Measurements from ENCODE around the gene ASAP2.

DNA sequence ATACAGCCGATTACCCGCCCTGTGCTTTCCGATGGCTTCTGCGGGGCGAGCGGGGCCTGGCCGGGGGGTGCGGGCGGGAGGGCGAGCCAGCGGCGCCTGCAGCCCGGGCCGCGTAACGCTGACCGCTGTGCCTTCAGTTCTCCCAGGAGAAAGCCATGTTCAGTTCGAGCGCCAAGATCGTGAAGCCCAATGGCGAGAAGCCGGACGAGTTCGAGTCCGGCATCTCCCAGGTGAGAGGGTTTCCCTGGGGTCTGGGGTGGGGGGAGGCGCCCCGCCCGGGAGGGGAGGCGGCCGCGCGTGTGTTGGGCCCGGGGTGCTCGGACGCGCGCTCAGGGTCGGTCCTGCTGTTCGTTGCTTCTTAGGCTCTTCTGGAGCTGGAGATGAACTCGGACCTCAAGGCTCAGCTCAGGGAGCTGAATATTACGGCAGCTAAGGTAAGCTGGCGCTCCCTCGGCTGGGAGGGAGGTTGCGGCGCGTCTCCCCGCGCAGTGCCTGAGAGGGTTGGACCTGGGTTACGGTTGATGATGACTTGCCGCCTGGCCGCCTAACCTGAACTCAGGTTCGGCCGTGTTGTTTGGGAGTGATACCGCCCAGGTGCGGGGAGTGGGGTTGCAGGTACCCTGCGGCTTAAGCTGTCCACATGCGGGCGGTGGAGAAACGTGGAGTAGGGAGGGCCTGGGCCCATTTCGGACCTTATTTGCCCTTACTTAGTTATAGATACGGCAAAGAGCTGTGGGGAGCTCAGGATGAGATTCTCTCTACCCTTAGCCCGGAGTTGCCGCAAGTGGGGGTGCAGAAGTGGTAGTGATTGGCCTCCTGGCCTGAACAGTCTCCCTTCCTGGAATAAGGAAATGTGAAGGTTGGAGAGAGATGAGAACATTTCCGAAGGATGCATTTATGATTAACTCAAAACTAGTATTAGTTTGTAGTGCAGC lies 662 bp downstream of the RPS7 start:
- PRO-cap: bidirectional peak, plus-strand start at position 447 of the sequence, minus-strand start at position 370 of the sequence; bidirectional peak, plus-strand start at position 710 of the sequence, minus-strand start at position 557 of the sequence

GRCh38 chr2:3587216-3587869 lies 7.6 kb upstream of the COLEC11 start:
- PRO-cap: no peak

DNA sequence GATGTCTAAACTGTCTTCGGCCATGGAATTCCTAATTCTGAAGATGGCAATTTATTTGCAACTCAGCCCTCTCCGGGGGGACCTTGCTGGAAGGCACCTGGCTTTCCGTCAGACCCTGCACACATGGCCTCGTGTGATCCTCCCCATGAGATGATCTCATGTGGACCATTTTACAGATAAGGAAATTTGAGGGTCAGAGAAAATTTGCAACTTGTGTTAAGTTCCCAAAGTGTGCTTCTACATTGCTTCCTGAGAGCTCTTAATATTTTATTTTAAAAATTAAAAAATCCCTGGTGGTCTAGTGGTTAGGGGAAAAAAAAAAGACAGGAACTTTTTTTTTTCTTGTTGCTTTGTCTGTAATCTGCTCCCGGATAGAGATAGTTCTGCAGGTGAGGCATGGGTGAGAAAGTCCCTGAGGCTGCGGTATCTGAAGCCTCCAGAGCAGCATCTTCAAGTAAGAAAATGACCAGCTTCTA lies 9.8 kb downstream of the COLEC11 start:
- PRO-cap: no peak

DNA sequence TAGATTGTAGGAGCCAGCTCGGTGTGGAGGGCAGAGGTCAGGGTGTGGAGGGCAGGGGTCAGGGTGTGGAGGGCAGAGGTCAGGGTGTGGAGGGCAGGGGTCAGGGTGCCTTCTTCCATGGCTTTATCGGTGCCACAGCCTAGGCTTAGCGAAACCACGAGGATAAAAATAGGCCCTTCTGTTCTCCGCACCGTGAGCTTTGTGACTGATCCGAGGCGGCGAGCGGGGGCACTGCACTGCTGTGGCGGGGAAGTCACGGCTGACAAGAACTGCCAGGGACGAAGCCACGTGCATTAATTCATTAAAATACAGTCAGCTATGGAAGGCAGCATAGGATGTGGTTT lies 1.3 kb upstream of the ALLC start:
- PRO-cap: no peak

- PRO-cap: unidirectional peak, minus-strand start at chr2:5520893
These were observed 171.7 kb upstream of the SOX11 start for GRCh38 chr2:5520326-5521054.

DNA sequence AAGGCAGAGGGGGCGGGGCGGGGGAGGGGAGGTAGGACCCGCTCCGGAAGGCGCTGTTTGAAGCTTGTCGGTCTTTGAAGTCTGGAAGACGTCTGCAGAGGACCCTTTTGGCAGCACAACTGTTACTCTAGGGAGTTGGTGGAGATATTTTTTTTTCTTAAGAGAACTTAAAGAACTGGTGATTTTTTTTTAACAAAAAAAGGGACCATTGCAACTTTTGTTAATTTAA lies 2.2 kb downstream of the SOX11 start:
- PRO-cap: no peak

DNA sequence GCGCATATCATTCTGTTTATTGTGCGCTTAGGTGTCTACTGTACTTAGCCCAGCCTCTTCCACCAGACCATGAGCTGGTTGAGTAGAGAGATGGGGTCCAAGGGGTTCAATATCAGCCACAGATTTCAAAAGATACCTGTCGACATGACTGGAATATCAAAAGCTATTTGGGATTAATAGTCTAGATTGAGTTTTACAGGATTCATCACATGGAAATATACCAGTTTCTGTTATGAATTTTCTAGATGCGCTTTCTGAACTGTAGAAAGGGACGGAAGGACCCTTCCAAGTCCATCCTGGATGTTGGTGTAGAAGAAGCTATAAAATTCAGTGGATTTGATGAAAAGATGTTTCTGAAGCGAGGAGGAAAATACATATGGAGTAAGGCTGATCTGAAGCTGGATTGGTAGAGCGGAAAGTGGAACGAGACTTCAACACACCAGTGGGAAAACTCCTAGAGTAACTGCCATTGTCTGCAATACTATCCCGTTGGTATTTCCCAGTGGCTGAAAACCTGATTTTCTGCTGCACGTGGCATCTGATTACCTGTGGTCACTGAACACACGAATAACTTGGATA lies 18.0 kb downstream of the RSAD2 start:
- PRO-cap: no peak

DNA sequence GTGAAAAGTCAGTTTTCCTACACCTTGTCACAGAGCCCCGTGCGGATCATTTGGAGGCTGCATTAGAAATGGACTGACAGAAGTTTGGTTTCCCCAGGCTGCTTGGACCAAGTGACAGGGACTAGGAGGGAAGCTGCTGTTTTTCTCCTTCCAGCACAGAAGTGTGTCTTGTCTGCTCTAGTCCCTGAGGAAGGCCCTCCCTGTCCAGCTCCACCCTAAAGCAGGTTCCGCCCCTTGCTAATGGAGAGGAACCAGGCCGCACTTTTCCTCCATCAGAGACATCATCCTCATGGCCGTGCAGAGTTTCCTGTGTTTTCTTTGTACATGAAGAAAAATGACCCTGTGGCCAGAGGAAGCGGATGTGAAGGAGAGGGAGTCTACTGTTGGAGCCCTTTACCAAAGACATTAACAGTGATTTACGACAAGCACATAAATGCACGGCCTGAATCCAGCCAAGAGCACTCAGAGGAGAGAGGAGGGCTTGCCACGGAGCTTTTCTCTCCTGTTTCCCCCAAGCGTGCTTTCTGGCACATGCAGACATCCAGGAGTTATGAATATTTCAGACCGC lies 109.5 kb downstream of the RNF144A start:
- PRO-cap: no peak

- PRO-cap: no peak
These were observed 547.3 kb upstream of the ID2 start for GRCh38 chr2:8134507-8134945.

GRCh38 chr2:8681718-8681986 lies 204 bp upstream of the ID2 start:
- PRO-cap: no peak

GRCh38 chr2:8685528-8686346 lies 3.9 kb downstream of the ID2 start:
- PRO-cap: bidirectional peak, plus-strand start at chr2:8685703, minus-strand start at chr2:8685603

- PRO-cap: no peak
These were observed 49.7 kb downstream of the ID2 start for GRCh38 chr2:8731398-8732022.

DNA sequence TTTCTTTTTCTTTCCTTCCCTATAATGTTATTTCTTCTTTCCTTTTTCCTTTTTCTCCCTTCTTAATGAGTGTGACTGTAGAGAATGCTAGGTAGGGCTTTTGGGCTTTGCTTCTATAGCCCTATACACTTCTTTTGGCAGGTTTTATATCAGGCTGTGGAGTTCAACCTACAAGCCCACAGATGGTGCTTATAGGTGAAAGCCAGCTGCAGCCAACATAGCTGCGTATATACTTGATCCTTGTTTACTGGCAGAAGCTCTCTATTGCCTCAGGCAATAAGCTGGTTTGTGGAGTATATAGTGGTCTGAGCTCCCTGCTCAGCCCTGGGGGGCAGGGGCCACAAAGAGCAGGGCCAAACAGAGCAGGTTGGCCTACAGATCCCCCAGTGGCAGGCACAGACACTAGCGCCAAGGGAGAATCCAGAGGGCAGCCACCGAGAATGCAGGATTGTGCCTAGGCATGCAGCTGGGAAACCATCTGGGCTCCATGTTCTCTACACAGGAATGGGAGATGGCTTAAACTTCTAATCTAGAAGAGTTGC lies 49.3 kb downstream of the MBOAT2 start:
- PRO-cap: no peak

DNA sequence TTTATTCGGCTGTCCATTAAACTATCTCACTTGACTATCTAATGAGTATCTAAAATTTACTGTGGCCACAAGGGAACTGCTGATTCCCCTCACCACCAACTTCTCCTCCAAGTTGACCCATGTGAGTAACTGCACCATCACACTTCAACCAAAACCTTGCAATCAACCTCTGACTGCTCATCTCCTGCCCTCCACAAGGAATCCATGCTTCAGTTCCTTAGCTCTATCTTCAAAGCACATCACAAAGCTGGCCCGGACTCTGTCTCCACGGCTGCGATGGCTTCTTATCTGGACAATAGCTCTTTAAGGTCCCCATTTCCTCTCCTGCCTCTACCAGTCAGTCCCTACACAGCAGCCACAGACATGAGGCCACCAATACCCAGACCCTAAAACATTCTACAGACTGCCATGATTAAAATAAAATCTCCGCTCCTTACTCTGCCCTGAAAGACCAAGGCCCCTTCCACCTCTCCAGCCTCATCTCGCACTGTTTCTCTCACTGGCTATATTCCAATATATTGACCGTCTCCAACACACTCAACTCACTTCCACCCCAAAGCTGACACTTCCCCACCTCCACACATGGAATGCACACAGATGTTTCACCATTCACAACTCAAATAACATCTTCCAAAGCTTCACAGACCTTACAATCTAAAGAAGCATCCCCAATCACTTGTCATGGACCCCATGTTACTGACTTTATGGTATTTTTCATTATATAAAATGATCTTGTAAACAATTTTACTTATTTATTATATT lies 25.6 kb downstream of the MBOAT2 start:
- PRO-cap: no peak

DNA sequence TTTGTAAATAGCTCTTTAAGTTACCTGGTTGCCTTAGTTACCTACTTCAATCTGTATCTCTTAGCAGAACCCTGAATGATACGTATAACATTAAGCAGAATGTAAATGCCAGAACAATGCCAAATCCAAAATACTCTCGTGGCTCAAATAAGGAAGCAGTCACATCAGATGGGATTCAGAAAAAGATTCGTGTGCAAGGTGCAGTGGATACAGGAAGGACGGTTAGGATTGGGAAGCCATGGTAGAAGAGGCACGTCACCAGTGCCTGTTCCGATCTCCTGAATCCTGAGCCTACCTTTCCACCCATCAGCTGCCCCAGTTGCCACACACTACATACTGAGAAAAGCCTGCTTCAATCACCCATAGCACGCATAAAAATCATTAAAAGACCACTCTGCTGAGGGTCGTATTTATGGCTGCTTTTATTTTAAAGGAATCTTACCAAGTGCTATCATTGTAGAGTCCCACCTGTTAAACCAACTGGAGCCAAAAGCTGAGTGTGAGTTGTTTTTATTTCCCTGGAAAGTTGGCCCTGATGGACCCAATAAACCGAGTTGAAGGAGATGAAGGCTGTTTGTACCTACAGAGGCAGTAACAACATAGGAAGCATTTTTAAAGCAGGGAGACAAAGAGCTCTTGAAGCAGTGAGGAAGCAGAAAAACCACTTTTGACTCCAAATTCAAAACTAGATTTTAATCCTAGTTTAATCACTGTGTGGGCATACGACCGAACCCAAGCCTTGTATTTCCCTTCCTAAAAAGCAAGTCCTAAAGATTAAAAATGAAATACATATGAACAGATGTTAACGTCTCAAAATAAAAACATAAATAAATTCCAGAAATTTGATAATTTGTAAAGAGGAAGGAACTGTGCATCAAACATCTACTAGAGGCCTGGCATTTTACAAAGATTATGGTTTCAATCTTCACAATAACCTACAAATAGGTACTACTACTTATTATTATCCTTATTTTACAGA lies 6.4 kb downstream of the MBOAT2 start:
- PRO-cap: no peak

DNA sequence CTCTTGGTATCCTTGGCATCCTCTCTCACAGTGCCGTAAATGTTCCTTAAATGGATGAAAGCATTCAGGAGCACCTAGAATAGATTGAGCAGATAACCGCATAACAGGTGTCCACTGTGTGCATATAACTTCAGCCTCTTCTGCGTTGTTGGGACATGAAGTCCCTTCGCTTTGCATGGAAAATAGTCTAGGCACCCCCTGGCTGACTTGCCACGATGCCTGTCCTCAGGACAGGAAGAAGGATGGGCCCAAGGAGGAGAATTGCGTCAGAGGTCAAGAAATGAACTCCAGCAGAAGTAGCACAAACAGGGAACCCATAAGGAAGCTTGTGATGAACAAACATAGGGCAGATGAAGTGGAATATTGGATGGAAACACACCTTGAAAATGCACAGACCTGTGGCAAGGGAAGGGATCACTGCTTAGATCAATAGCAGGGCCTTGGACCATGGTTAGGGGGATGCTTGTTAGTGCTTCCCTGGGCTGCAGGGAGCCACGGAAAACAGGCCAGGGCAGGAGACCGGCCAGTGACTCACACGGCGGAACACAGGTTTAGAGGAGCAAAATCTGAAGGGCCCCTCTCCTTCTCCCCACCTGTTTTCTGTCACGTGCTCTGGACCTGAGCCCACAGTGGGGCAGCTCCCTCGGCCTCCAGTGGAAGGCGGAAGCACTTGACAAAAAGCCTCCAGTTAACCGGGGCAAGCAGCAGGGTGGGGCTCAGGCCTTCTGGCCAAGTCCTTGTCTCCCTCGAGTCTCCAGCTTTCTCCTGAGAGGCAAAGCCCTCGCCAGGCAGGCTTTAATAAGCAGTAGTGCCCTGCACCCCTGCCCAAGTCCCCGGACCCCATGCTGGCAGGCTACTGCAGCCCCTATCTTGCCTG lies 99.2 kb upstream of the ASAP2 start:
- PRO-cap: no peak

- PRO-cap: no peak
These were observed 37.8 kb upstream of the ASAP2 start for GRCh38 chr2:9168915-9169178.

DNA sequence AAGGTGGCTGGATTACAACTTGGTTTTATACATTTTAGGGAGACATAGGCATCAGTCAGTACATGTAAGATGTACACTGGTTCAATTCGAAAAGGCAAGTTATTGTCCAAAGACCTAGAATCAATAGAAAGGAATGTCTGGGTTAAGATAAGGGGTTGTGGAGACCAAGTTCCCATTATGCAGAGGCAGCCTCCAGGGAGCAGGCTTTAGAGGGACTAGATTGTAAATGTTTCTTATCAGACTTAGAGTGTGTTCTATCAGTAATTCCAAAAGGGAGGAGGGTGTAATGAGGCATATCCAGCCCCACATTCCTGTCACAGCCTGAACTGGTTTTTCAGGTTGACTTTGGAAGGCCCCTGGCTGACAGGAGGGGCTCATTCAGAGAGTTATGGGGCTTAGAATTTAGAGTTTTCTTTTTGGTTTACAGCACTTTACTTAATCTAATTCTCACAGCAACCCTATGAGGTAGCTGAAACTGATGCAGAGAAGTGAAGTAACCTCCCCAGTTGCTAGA lies 28.3 kb upstream of the ASAP2 start:
- PRO-cap: no peak

- PRO-cap: unidirectional peak, plus-strand start at chr2:9206301; bidirectional peak, plus-strand start at chr2:9206391, minus-strand start at chr2:9206440; bidirectional peak, plus-strand start at chr2:9206591, minus-strand start at chr2:9206648; bidirectional peak, plus-strand start at chr2:9206812, minus-strand start at chr2:9206852
These were observed at the start of gene ASAP2 for GRCh38 chr2:9206025-9206932. Gene ASAP2 (plus strand): TSS chr2:9206812.

DNA sequence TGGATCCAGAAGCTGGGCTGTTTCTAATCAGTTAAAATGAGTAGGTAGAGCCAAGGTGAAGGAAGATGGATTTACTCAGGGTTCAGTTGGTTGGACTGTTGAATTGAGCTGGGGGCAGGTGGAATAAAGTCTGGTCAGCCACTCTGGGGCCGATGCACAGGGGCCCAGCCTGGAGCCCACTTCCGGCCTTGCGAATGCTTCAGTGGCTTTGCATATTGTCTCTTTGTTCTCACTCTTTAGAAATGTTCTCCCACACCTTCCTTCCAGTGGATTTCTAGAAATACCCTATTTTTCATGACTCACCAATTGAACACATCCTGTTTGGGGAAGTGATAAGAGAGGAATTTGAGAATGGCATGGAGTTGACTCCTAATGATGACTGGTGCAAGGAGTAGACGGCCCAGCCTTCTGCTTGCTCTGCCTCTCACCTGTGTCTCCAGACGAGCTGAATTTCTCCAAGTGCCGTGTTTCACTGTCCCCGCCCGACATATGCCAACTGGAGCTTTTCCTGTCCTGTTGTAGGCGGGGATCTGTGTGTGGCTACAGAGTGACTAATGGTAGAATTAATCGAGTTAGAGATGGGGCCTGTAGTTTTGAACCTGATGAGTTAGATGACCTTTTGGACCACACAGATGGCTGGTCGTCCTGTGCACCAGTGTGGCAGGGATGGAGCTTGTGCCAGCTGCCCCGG lies 28.2 kb downstream of the ASAP2 start:
- PRO-cap: no peak

All from progenitor cell of endocrine pancreas (in vitro differentiated cells).